Measurements from ENCODE around the genes PRMT3 and ANO3.

DNA sequence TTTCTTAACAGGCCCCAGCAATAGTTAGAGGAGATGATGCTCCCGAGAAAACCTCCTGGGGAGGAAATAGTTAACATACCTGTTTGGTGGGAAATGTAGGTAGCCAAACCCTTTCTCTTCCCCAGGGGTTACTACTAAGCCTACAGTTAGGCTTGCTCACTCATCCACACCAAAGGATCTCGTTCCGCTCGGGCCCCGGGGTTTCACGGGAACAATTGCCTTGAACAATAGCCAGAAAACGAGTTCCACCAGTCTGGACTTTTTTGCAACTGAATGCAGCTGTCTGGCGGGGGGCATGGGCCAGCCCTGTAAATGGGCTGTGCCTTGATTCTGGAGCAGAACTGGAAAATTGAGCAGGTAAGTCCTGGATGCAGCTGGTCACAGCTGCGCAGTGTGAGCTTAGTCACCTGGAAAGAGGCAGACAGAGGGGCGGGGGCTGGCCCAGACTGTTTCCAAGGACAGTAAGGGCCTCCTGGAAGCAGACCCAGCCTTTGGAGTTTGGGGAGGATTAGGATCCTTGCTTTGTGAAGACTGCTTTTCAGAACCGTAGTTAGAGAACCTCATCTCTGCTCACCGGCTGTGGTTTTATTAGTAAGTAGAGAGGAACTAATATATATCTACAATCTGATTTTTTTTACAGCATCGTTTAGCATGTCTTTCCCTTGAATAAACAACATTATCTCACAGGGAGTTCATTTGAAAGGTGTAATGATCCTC, 133.0 kb downstream of the DBX1 start:
- RRBS, result no CpG with 5 or more reads among the region's 13 CpGs
CAGE:
- cytosol, long polyA plus RNA, result no peak
- long polyA plus RNA, result no peak
- nucleus, long polyA plus RNA, result no peak

GRCh38 chr11:20112004-20113042, 48.0 kb downstream of the DBX1 start:
- RRBS, result no CpG with 5 or more reads among the region's 15 CpGs
CAGE:
- cytosol, long polyA plus RNA, result no peak
- long polyA plus RNA, result no peak
- nucleus, long polyA plus RNA, result no peak

DNA sequence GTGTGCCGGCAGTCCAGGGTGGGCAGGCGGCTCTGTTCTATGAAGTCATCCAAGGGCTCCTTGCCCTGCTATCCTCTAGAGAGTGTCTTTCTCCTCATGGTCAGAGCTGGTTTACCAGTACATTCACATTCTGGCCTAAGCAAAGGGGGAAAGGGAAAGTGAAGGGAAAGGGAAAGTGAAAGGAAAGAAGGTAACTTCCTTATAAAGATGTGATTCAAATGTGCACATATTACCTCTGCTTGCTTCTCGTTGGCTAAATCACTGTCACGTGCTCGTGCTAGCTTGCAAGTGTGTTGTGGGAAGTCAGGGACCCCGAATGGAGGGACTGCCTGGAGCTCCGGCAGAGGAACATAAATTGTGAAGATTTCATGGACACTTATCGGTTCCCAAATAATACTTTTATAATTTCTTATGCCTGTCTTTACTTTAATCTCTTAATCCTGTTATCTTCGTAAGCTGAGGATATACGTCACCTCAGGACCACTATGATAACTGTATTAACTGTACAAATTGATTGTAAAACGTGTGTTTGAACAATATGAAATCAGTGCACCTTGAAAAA, 2.7 kb upstream of the HTATIP2 start:
- RRBS, result no CpG with 5 or more reads among the region's 11 CpGs
CAGE:
- cytosol, long polyA plus RNA, result no peak
- long polyA plus RNA, result no peak
- nucleus, long polyA plus RNA, result no peak

- RRBS, result 1% methylated on average over 24 of the region's 75 CpGs
CAGE:
- cytosol, long polyA plus RNA, result start-site peak on the plus strand at chr11:20387591-20387751, 258 and 518 reads in 2 replicates
- long polyA plus RNA, result no peak
- nucleus, long polyA plus RNA, result start-site peak on the plus strand at chr11:20387551-20387748, 370 and 568 reads in 2 replicates
These were observed at the start of gene PRMT3 for GRCh38 chr11:20387078-20387798. PRMT3 (plus strand) TSS chr11:20387716.

- RRBS, result no CpG with 5 or more reads among the region's 29 CpGs
CAGE:
- cytosol, long polyA plus RNA, result no peak
- long polyA plus RNA, result no peak
- nucleus, long polyA plus RNA, result no peak
These were observed 97.0 kb downstream of the FANCF start for GRCh38 chr11:22528421-22529319.

DNA sequence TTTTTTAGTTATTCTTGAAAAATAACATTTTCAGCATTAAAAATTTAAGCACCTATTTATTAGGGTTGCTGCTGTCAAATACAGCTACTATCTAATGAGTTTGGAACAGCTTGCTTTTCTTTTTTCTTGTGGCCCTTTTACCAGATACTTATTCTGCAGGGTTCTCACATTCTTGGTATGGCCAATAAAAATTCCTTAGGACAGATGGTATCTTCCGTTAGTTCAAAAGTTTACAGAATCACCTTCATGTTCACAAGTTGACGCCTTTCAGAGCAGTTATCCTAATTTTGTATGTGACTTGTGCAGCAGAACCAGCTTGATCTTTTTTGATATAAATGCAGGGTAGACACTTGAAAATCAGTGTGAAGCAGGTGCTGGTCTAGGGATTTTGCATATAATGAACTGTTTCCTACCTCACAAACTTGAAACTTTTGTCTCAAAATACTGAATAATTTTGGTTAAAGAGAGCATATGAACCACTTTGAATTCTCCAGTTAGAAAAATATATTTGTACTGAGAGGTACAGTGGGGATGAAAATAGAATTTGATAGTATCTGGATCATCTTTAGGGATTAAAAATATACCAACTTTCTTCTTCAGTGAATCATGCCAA, 13.7 kb downstream of the GAS2 start:
- RRBS, result no CpG with 5 or more reads among the region's 2 CpGs
CAGE:
- cytosol, long polyA plus RNA, result no peak
- long polyA plus RNA, result no peak
- nucleus, long polyA plus RNA, result no peak

DNA sequence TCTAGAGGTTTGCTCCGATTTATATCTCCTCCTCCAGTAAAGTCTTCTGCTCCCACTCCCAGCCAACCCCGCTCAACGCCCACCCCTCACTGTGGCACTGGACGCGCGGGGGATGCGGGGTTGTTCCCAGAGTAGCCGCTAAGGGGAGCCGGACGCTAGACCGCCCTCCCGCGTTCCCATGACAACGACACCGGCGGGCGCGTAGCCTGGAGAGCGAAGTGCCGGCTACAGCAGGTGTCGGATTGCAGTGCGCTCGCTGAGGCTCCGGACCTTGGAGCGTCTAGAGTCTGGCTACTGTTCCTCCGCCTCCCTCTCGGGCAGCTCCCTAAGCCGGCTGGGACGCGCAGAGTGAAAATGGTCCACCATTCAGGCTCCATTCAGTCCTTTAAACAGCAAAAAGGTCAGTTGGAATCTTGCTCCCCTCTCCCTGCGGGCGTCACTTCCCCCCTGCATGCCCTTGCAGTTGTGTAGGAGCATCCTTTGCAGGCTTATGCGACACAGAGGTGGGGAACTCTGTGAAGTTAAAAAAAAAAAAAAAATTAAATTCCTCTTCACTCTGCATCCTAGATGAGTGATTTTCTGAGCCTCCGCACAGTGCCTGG, at the start of gene ANO3:
Gene ANO3, plus strand, starts transcription at position 209 of the 602 bp plus-strand sequence.
- RRBS, result 3% methylated on average over 8 of the region's 34 CpGs
CAGE:
- cytosol, long polyA plus RNA, result no peak
- long polyA plus RNA, result no peak
- nucleus, long polyA plus RNA, result no peak

DNA sequence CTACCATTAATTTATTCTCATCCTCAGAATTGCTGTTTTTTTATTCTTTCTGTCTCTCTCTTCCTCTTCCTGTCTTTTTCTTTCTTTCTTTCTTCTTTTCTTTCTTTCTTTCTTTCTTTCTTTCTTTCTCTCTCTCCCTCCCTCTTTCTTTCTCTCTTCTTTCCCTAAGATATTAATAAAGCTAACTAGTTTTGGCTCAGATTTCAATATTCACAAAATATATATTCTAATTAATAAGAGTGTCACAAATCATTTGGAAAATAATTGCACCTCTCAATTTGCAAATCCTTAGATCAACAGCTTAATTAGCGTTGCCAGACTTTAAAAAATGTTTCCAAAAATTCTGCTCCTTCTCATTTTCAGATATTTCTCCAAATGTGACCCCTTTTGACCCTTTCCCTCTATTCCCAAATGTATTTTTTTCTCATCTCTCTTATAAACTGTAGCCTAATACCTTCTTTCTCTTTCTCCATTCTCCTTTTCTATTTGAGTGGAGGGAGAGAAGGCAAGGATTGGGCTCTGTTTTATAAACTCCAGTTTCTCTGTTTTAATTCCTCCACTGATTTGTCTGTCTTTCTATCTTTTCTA, 52.7 kb downstream of the SLC5A12 start:
- RRBS, result no CpG with 5 or more reads among the region's 1 CpG
CAGE:
- cytosol, long polyA plus RNA, result no peak
- long polyA plus RNA, result no peak
- nucleus, long polyA plus RNA, result no peak

DNA sequence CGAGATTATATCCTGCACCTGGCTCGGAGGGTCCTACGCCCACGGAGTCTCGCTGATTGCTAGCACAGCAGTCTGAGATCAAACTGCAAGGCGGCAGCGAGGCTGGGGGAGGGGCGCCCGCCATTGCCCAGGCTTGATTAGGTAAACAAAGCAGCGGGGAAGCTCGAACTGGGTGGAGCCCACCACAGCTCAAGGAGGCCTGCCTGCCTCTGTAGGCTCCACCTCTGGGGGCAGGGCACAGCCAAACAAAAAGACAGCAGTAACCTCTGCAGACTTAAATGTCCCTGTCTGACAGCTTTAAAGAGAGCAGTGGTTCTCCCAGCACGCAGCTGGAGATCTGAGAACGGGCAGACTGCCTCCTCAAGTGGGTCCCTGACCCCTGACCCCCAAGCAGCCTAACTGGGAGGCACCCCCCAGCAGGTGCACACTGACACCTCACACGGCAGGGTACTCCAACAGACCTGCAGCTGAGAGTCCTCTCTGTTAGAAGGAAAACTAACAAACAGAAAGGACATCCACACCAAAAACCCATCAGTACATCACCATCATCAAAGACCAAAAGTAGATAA, 28.4 kb upstream of the FIBIN start:
- RRBS, result no CpG with 5 or more reads among the region's 14 CpGs
CAGE:
- cytosol, long polyA plus RNA, result no peak
- long polyA plus RNA, result no peak
- nucleus, long polyA plus RNA, result no peak

DNA sequence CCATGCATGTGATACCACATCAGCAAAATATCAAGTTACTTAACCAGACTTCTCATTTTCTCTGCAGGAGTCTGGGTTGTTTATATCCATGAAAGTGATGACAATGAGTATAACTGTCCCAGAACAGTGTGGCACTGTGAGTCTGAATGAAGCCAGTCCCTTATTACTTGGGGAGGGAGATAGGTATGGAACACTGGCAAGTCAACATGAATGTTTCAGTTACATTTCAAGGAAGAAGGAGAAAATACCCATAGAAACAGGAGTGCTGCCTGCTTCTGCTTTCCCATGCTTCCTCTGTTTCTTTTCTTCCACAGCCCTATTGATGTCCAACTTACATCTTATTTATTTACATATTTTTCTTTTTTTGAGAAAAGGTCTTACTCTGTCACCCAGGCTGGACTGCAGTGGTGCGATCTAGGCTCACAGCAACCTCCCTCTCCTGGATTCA, 1.5 kb upstream of the FIBIN start:
- RRBS, result no CpG with 5 or more reads among the region's 1 CpG
CAGE:
- cytosol, long polyA plus RNA, result no peak
- long polyA plus RNA, result no peak
- nucleus, long polyA plus RNA, result no peak

GRCh38 chr11:27201783-27202459, 161.1 kb downstream of the CCDC34 start:
- RRBS, result no CpG with 5 or more reads among the region's 10 CpGs
CAGE:
- cytosol, long polyA plus RNA, result no peak
- long polyA plus RNA, result no peak
- nucleus, long polyA plus RNA, result no peak

- RRBS, result no CpG with 5 or more reads among the region's 7 CpGs
CAGE:
- cytosol, long polyA plus RNA, result no peak
- long polyA plus RNA, result no peak
- nucleus, long polyA plus RNA, result no peak
These were observed 149.8 kb downstream of the CCDC34 start for GRCh38 chr11:27213023-27213793.

GRCh38 chr11:27514438-27514942, 7.9 kb upstream of the LIN7C start:
- RRBS, result no CpG with 5 or more reads among the region's 5 CpGs
CAGE:
- cytosol, long polyA plus RNA, result no peak
- long polyA plus RNA, result no peak
- nucleus, long polyA plus RNA, result no peak

GRCh38 chr11:27718201-27718847, 18.1 kb upstream of the BDNF start:
- RRBS, result 0% methylated on average over 3 of the region's 34 CpGs
CAGE:
- cytosol, long polyA plus RNA, result no peak
- long polyA plus RNA, result no peak
- nucleus, long polyA plus RNA, result no peak

DNA sequence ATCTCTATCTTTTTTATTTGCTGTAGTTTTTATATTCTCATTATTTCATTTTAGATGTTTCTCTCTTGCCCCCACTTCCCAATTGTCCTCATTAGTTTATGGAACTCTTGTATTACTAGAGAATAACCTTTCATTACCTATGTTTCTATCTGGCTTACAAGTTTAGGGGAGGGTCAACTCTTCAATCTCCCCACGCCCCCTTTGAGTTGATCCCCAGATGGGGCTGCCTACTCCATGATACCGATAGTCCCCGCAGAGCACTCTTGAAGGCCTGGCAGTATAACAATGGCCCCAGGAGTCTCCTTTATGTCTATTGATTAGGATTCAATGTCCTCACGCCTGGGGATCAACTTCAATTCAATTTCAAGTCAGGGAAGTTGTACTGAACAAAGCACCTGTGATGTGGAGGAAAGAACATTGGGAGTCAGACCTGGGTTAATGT, 520.2 kb downstream of the METTL15 start:
- RRBS, result no CpG with 5 or more reads among the region's 4 CpGs
CAGE:
- cytosol, long polyA plus RNA, result no peak
- long polyA plus RNA, result no peak
- nucleus, long polyA plus RNA, result no peak

GRCh38 chr11:28701933-28702936, 594.0 kb downstream of the METTL15 start:
- RRBS, result no CpG with 5 or more reads among the region's 5 CpGs
CAGE:
- cytosol, long polyA plus RNA, result no peak
- long polyA plus RNA, result no peak
- nucleus, long polyA plus RNA, result start-site peak on the plus strand at chr11:28702400-28702487, 17 and 36 reads in 2 replicates

DNA sequence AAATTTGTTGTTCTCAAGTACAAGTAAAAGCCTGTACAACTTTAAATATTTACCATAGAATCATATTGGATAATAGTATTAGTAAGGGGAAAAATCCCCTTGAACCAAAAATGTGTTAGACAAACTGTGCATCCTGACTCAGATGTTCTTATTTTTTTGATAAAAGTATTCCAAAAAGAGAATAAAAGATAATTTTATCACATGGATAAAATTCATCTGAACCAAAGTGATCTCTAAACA, 724.4 kb downstream of the METTL15 start:
CAGE:
- cytosol, long polyA plus RNA, result no peak
- long polyA plus RNA, result no peak
- nucleus, long polyA plus RNA, result no peak

- RRBS, result no CpG with 5 or more reads among the region's 1 CpG
CAGE:
- cytosol, long polyA plus RNA, result no peak
- long polyA plus RNA, result no peak
- nucleus, long polyA plus RNA, result no peak
These were observed 69.5 kb downstream of the DNAJC24 start for GRCh38 chr11:31438948-31439801.

GRCh38 chr11:31798547-31798907, 12.6 kb downstream of the PAX6 start:
- RRBS, result 4% methylated on average over 4 of the region's 22 CpGs
CAGE:
- cytosol, long polyA plus RNA, result no peak
- long polyA plus RNA, result no peak
- nucleus, long polyA plus RNA, result no peak

DNA sequence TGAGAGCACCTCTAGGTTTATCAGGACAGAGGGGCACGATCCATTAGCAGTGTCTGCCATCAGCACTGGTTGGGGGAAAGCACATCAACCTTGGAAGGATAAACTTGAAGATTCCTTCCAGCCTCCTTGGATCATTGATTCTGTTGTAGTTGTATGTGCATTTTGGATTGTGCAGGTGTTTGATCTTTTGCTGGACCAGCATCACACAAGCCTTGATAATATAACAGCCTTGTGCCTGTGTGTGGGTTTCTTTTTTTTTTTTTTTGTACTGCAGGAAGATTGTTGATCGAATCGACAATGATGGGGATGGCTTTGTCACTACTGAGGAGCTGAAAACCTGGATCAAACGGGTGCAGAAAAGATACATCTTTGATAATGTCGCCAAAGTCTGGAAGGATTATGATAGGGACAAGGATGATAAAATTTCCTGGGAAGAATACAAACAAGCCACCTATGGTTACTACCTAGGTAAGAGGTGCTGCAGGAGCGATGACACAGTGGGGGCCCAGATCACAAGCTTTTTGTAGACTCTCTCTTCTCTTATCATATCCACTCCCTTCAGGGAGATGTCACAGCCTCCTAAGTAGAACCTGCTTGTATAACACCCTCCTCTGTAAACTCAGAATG, 6.1 kb downstream of the RCN1 start:
- RRBS, result no CpG with 5 or more reads among the region's 6 CpGs
CAGE:
- cytosol, long polyA plus RNA, result no peak
- long polyA plus RNA, result no peak
- nucleus, long polyA plus RNA, result no peak

All from SK-N-SH (cell line).